Upper lobe of left lung (tissue), 5 donors: ENCODE measurements around the gene THSD1.

DNA sequence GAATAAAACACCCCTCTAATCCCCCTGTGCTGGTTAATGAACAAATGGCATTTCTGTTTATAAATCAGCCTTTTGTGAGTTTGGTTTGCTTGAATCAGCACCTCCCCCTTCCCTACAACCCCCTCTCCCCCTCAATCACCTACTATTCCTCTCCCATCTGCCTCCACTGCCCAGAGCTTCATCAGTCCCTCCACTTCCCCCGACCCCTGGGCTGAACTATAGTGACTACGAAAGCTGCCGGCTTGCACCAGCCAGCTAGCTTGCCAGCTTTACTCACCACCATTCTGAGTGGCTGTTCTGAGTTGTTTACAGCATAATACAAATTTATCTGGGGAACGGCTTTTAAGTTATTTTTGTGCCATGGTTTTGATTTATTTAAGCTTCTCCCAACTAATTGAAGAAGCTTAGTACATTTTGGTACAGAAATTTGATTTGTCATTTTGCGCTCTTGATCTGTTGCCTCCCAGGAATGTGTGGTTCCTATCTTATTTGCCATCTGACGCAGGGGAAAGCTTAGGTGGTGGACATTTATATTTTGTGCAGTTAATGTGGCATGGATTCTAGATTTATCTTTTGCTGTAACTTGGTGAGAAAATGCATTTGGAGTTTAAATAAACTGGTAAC, 41.7 kb upstream of the WDFY2 start:
- PRO-cap, 2 experiments: no peak in any of the 2 experiments
- RAMPAGE, long total RNA, 4 experiments: no peak in any of the 4 experiments

DNA sequence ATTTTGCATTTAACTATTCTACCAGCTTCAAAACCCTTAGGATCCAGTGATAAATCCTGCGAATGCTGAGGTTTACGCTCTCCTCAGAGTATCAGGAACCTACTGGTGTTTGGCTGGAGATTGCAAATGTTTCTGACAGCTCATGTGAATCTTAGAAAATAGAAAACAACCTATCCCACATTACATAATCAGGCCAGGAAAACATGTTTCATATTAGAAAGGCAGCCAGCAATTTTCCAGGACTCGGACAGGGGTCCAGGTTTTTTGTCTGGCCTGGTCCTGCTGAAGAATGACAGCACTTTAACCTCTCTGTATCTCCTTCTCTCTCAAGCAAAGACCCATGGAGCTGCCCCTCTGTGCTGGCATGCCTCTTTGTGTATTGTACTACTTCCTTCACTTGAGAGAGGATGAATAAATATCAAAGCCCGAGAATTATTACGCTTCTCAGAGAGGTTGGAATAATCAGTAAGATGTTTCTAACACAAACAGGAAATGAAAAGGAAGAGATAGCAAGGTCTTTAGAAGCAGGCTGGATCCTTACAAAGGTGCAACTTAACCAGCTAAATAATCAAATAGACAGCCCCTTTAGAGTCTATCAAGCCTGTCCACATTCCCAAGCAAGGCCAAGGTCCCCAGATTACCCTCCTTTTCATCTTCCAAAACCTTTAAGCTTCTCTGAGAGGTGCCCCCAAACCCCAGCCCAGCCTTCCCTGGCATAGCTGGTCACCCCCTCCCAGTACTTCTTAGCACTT, 17.1 kb downstream of the DHRS12 start:
- PRO-cap, 2 experiments: no peak in any of the 2 experiments
- RAMPAGE, long total RNA, 4 experiments: no peak in any of the 4 experiments

GRCh38 chr13:52006472-52006683, 4.9 kb downstream of the ATP7B start:
- PRO-cap, 2 experiments: no peak in any of the 2 experiments
- RAMPAGE, long total RNA, 4 experiments: no peak in any of the 4 experiments

GRCh38 chr13:52158688-52159112, 697 bp downstream of the NEK3 start:
- PRO-cap, 2 experiments: peak in 2 of 2 experiments; most common plus-strand start chr13:52159016 (in 2)
- RAMPAGE, long total RNA, 4 experiments: no peak in any of the 4 experiments

DNA sequence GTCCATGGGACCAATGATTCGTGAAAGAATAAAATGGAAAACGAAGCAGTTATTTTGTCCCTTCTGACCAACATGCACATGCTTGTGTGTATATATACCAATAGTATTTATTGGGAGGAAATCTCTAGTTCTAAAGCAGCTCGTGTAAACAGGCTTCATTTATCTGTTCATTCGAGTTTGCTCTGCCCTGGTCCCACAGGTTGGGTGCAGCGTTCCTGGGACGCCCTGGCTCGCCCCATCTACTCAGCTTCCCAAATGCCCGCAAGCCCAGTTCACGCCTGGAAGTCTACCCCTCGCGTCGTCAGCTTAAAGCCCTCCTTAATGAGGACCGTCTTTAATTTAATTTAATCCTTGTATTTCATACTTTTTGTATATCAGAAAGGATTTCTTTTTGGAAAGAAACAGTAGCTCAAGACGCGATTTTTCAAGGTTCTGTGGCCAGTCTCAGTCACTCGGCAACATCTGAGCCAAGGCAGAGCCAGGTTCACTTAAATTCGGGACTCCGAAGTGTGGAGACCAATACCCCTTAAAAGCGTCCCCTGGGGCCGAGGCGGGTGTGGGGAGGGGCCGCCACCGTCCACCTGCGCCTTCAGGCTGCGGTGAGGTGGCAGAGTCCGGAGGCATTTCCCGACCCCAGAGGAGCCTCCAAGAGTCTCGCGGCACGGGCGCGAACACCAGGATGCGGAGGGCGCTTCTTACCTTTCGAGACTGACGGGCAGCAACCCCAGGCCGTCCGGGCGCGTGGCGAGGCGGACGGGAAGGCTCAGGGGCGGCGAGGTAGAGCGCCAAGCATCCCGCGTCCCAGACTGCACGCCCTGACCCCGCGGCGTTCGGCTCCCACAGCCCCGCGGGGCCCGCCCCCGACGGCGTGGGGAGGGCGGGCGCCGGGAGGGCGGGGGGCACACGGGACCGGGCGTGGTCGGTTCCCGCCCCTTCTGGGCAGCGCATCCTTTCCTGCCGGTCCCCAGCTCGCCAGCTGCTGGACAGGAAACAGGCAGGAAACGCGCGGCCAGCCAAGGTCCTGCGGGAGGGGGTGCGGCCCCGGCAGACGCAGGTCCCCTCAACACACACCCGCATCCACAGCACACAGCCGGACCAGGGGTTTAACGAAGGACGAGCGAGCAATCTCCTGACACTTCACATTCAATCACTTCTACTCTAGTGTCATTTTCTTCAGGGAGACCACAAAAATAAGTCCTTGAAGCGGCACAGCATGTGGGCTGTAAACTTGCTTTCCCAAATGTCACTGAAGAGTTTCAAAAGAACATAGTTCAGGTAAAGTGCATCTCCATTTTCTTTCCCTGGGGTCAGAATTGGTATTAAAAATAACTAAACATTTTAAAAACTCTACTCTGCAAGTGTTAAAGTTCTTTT, at the start of gene THSD1:
THSD1 (minus strand) TSS at position 841 of the 1,374 bp plus-strand sequence.
- PRO-cap, 2 experiments: peak in 2 of 2 experiments; most common plus-strand start position 1,082 of the sequence (in 1); most common minus-strand start position 808 of the sequence (in 1)
- RAMPAGE, long total RNA, 4 experiments: start-site peak on the minus strand in 1 of 4 experiments, centred at position 826 of the sequence, 107 reads per replicate

DNA sequence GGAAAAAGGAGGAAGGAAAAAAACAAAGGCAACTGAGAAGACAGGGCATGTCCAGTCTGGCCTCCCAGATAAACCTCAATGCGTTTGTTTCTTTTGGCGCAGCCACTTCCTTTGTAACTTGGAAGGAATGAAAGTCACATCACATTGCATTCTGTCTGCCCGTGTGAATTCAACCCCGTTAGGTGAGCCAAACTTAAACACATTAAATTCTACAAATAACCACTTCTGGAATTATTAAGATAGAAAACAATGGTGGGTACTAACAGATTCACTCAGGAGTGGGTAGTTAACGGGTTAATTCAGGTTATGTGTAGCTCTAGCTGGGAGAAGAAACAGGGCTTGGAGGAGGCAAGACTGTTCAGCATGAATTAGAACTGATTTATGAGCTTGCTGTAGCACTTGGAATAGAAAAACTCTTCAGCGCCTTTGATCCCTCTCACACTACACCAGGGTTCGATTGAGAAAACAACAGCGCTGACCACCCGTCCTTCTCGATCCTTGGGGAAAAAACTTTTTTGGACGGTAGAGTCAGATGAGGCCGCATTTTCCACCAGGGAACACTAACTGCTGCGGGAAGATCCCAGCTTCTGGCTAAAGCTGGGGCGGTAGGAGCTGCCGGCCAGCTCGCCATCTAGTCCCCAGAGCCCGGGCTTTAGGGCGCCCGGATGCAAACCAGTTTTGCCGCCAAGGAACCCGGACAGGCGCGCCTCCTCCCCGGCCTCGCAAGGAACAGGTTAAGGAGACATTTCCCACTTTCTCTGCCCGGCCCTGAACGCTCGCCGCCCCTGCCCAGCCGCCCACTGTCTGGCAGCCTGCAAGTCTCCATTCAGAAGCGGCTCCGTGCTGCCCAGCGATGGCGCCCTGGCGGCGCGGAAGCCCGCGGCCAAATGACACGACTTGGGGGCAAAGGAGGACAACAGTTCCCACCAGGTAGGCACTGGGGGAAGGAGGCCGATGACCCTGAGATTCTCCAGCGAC, 42.7 kb upstream of the HNRNPA1L2 start:
- PRO-cap, 2 experiments: peak in 1 of 2 experiments; most common plus-strand start position 594 of the sequence (in 1); most common minus-strand start position 559 of the sequence (in 1)
- RAMPAGE, long total RNA, 4 experiments: start-site peak on the plus strand in 1 of 4 experiments, centred at positions 275 to 750 of the sequence, 10 to 11 reads per replicate

DNA sequence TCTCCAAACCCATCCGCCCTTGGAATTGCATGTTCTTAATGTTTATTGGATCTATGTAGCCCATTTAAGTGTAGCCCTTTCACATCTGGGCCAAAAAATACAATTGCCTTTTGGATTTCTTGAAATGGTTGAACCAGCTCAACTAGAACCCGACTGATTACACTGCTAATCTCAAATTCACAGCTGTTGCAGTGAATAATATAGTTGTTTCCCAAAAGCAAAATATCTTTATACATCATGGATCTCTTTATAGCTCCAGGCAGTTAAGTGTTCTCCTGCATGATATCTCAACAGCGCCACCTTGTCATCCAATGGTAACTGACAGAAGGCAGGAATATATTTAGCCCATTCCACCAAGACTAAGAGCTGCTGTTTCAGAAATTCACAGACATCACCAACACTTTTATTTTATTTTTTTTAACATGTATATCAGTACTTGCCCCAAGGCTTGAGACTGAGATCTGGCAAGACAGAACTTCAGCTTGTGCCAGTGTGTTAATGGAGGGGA, 1141.0 kb upstream of the PRR20A start:
- PRO-cap, 2 experiments: no peak in any of the 2 experiments
- RAMPAGE, long total RNA, 4 experiments: no peak in any of the 4 experiments

DNA sequence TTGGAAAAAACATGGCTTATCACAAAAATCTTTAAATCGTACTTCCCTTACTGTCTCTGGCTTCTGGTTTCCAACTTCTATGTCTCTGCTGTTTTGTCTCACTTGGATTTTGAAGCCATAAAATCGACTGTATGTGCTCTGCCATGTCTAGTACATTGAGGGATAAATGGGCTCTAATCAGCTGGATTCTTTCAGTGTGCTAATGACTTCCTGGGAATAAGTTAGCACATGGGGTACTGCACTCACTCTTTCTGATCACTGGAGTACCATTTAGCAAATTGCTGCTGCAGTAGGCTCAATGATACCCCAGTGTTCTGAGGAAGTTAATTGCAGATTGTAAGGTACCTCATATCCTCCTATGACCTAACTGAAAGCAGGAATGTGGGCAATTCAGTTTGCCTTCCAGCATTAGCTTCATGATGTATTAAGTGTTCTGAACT, 229.2 kb downstream of the PCDH17 start:
- PRO-cap, 2 experiments: no peak in any of the 2 experiments
- RAMPAGE, long total RNA, 4 experiments: no peak in any of the 4 experiments

DNA sequence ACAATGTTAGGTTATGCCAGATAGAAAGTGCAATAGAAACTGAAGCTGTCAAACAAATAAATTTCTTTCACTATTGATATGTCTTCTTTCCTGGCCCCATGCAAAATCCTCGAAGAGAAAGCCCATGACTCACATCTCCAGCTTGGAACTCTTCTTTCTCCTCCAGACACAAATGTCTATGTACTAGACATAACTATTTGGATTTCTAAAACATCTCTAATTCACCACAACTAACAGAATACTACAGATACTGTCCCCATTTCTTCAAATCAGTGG, 670.1 kb downstream of the PCDH17 start:
- PRO-cap, 2 experiments: no peak in any of the 2 experiments
- RAMPAGE, long total RNA, 4 experiments: no peak in any of the 4 experiments

DNA sequence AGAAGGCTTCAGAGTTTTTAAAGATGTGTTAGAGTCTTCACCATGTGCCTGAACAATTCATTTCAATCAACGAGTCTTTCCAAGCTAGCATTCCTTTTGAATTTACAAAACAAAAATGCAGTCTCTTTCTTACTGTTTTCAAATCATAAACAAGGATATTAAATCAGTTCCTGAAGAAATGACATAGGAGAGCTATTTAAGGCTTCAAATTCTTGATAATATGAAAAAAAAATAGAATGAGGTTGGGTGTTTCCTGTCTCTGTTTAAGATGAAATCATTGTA, 821.5 kb downstream of the DIAPH3 start:
- PRO-cap, 2 experiments: peak in 1 of 2 experiments; most common minus-strand start position 98 of the sequence (in 1)
- RAMPAGE, long total RNA, 4 experiments: no peak in any of the 4 experiments

DNA sequence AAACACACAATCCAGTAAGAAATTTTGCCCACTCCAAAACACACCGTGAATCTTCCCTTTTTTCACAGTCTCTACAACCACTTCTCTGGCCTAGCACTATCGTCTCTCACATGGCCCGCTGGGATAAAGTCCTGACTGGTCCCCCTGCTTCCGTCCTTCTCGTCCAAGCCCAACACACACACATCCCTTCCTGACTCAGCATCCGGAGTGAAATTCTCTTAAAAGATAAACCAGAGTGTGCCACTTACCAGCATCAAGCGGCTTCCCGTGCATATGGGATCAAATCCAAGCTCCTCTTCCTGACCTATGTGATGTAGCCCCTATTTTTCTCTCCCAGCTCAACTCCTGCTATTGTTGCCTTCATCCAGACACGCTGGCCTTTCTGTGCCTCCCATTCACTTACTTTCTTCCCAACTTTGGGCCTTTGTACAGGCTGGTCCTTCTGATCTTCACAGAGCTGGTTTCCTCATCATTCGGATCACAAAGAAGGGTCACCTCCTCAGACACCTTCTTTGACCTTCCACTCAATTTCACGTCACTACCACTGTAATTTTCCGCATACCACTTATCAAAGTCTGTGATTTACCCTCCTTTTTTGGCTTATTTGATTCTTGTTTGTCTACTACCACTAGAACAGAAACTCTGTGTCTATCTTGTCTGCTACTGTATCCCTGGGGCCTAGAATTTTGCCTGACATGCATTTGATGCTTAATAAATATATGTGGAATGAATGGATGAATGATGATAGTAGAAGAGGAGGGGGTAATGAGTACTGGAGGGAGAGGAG, 530.3 kb downstream of the DIAPH3 start:
- PRO-cap, 2 experiments: no peak in any of the 2 experiments
- RAMPAGE, long total RNA, 4 experiments: no peak in any of the 4 experiments

DNA sequence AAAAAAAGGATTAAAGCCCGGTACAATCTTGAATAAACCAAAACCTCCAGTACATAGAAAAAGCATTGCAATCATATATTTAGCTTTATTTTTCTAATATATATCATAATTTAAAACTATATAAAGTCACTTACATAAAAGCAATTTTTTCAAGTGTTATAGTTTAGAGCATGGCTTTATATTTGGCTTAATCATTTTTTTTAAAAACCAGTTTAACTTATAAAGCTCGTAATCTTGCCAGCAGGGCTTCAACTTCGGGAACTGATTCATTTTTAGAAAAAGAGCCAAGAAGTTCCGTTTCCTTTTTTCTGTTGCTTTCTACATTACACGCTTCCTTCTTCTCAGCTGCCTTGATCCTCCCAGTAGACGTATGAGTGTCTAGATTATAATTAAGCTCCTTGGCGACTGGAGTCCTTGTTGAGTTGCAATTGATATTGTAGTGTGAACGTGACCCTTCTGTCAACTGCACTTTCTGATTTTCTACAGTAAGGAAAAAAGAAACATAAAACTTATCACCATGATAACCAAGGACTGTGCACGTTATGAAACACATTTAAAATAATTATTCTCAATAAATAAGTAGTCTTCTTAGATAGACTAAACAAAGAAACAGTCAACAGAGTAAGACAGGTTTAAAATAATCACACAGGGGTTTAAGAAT, 497.2 kb downstream of the DIAPH3 start:
- PRO-cap, 2 experiments: no peak in any of the 2 experiments
- RAMPAGE, long total RNA, 4 experiments: no peak in any of the 4 experiments

DNA sequence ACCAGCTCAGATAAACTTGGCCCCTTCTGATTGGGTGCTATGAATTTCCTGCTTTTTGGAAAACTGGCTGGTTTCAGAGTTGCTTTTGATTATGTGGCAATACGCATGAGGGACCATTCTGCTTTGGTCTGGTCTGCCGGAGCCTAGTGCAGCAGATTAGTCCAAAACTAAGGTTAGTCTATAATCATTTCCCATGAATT, 2.1 kb upstream of the DIAPH3 start:
- PRO-cap, 2 experiments: no peak in any of the 2 experiments
- RAMPAGE, long total RNA, 4 experiments: no peak in any of the 4 experiments

- PRO-cap, 2 experiments: no peak in any of the 2 experiments
- RAMPAGE, long total RNA, 4 experiments: start-site peak on the plus strand in 2 of 4 experiments, at chr13:60409887-60410125 at its widest, 30 to 37 reads per replicate
These were observed 12.6 kb downstream of the TDRD3 start for GRCh38 chr13:60409402-60410245.

GRCh38 chr13:63731717-63732337, 14.7 kb upstream of the ENSG00000237378 start:
- PRO-cap, 2 experiments: no peak in any of the 2 experiments
- RAMPAGE, long total RNA, 4 experiments: no peak in any of the 4 experiments

- PRO-cap, 2 experiments: no peak in any of the 2 experiments
- RAMPAGE, long total RNA, 4 experiments: no peak in any of the 4 experiments
These were observed 398.9 kb downstream of the PCDH9 start for GRCh38 chr13:66831285-66831625.

DNA sequence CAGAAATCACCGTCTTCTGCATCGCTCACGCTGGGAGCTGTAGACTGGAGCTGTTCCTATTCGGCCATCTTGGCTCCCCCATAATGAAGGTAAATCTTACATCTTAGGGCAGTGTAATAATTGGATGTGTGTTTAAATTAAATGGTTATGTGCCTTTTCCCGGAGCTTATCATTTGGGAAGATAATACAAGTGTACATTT, 456.0 kb upstream of the PCDH9 start:
- PRO-cap, 2 experiments: no peak in any of the 2 experiments
- RAMPAGE, long total RNA, 4 experiments: no peak in any of the 4 experiments

- PRO-cap, 2 experiments: no peak in any of the 2 experiments
- RAMPAGE, long total RNA, 4 experiments: no peak in any of the 4 experiments
These were observed 112.3 kb downstream of the KLF5 start for GRCh38 chr13:73171022-73171677.

DNA sequence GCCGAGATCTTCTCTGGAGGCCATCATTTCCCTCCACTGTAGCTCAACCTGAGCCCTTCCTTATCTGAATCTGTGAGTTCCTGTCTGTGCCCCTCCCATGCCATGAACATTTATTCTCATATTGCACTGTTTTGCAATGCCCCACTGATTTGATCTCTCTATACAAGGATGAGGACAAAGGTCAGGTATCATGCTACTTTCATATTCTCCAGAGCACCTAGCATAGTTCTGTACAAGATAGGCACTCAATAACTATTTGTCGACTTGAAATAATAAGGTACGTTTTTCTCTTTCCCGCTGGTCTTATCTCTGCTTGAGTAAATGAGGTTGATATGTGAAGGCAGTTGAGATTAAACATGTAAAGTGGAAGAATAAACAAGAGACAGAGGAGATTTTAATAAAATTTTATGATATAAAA, 135.5 kb downstream of the KLF5 start:
- PRO-cap, 2 experiments: no peak in any of the 2 experiments
- RAMPAGE, long total RNA, 4 experiments: no peak in any of the 4 experiments

DNA sequence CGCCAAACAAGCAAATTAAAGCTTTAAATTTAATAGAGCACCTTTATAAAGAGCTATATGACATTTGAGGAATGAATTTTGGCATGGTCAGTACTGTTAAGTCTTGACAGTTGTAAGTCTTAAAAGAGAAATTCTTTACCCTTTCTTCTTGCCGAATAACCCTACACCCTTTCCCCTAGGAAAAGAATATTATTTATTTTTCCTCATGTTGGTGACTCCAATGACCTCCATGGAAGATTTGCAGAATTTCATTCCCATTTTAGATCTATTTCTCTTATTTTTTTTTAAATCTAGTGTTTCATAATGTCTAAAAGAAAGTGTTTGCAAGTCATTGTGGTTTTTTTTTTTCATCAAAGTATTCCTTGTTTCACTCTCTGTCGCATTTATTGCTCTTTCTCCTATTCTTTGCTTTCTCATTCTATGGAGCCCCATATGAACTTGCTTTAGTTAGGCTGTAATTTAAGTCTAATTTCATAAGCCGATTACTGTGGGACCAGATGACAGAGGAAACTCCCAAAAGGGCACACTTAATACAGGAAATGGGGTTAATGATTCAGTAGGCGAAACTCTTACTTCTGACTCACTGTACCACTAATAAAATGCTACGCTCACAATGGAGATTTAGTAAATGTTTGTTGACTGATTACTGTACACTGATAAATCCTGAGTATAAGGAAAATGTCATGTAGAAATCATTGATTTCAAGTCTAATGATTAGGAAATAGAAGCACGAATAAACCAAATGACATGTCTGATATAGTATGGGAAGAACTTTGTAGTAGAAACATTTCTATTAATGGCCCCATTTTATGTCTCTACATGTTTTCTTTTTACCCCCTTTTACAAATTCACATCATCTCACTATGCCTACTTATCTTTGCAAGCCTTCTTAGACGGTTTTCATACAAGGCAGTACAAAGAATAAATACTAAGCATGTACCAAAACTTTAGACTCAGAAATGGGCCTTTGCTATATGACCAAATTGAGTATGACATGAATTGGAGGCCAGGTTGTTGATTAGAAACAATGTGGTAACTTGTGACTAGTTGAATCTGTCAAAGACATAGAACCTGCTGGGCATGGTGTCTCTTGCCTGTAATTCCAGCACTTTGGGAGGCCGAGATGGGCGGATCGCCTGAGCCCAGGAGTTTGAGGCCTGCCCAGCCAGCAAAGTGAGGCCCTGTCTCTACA, 276.4 kb downstream of the KLF5 start:
- PRO-cap, 2 experiments: no peak in any of the 2 experiments
- RAMPAGE, long total RNA, 4 experiments: no peak in any of the 4 experiments